Glomerular endothelial cell (primary cell): ENCODE measurements around a stretch of chr20.

DNA sequence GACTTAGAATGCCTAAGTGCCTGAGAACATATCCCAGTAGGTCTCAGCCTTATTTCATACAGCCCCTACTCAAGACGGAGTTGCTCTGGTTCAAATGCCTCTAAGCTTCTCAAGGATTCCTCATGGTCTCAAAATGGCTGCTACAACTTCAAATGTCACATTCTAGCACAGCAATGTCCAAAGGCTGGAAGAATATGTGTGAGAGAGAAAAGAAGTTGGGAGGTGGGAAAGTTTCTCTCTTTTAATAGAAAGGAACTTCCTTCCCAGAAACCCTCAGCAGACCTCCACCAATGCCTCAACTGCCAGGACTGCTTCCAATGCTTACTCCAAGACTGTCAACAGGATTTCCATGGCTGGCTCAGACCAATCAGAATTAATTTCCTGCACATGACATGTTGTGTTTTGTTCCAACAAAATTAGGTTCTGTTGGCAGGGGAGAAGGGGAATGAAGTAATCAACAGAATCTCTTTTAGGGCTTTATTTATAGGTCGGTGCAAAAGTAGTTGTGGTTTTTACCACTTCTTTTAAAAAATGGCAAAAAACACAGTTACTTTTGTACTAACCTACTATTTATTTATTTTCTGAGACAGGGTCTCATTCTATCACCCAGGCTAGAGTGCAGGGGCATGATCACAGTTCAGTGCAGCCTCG is 46.4 kb upstream of the SLC9A8 start:
- RAMPAGE, long total RNA, result no peak

- RAMPAGE, long total RNA, result no peak
Observed at GRCh38 chr20:49768138-49769033, 44.2 kb upstream of the SLC9A8 start.

DNA sequence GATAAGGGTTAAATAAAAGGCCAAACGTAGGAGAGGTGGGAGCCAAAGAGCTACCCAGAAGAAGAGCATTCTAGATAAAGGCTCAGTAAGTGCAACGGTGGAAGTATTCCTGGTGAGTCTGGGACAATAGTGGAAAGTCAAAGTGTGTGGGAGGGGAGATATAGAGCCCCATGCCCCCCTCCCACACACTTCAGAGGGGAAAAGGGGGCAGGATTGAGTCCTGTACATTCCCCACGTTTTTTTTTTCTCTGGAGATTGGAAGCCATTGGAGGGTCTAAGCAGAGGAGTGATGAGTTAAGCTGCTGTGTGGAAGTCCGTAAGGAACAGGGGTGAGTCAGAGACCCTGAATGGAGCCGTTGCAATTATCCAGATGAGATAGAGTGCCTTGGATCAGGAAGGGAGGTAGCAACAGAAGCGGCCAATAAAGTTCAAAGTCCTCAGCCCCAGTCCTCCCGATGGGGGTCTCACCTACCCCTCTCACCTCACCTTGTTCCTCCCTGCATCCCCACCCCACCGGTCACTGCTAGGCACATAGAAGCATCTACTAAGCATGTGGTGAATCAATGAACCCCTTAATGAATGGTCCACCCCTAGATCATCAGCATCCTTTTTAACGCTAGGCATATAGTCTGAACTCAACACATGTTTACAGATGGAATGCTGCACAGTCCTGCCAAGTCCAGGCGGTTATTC is 726 bp upstream of the SLC9A8 start:
- RAMPAGE, long total RNA, result no peak

DNA sequence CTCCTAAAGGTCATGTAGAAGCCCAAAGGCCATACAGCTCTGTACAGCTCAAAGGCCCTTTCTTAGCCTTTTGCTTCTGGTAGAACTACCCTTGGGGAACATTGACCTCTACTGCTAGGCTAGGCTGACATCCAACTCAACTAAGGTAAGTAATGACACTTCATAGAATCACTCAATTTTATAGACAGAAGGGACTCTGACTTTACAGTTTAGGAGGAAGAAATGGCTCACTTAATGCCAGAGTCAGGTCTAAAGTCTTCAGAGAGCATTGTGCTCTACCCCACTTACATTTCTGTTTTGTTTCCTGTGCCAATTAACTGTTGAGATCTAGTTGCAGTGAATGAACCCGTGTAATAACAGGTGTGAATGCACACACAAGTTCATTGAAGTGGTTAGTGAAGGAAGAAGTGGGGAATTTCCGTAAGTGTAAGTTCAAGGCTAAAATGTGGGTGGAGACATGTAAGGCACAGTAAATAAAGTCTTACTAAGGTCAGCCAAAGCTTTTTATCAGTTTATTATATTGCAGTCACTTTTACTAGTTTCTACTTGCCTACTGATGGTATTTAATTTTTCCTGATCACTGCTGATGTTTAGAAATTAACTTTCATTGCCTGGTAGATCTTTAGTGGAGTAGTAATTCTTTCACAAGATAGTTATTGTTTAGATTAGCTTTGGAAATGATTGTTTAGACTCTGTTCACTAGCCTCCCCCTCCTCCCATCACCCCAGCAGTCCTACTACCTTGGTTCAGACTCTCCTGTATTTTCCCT is 10.9 kb downstream of the SLC9A8 start:
- RAMPAGE, long total RNA, result no peak

- RAMPAGE, long total RNA, result no peak
Observed at GRCh38 chr20:49825388-49826109, 12.9 kb downstream of the SLC9A8 start.

- RAMPAGE, long total RNA, result no peak
Observed at GRCh38 chr20:50012494-50013139, 29.8 kb downstream of the SNAI1 start.

GRCh38 chr20:50033675-50034253 is 51.0 kb downstream of the SNAI1 start:
- RAMPAGE, long total RNA, result no peak

- RAMPAGE, long total RNA, result no peak
Observed at GRCh38 chr20:50054906-50055787, 57.8 kb downstream of the UBE2V1 start.

GRCh38 chr20:50121454-50122312 is 8.7 kb upstream of the UBE2V1 start:
- RAMPAGE, long total RNA, result no peak

DNA sequence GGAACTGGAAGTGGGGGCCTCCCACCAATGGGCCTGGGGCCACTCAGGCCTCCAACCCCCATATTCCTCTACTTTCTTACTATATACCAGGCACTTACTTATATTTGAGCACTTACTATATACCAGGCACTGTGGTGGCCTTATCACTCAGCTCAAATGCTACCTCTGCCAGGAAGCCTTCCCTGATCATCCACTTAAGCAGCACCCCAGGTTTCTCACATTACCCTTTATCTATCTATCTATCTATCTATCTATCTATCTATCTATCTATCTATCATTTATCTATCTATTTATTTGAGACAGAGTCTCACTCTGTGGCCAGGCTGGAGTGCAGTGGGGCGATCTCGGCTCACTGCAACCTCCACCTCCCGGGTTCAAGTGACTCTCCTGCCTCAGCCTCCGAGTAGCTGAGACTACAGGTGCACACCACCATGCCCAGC is 12.4 kb upstream of the UBE2V1 start:
- RAMPAGE, long total RNA, result no peak

DNA sequence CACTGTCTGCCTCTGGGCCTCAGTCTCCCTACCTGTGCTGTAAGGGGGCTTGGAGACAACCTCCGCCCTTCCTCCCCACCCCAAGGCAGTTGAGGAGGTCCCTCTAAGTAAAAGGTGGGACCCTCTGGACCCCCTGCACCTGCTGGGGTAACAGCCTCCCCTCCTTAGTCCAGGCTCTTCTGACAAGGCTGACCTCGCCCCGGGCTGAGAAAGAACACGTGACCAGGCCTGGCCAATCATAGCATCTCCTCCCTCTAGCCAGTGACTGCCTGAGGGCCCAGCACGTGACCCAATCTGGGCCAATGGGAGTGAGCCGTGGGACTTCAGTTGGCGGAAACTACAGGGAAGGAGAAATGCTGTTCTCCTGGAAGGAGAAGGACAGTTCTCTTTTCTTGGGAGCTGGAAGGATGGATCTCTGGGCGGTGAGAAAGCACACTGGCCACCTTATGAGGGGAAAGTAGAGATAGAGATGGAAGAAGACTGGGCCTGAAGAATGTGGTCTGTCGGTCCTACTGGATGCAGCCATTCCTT is 17.0 kb upstream of the UBE2V1 start:
- RAMPAGE, long total RNA, result no peak

- RAMPAGE, long total RNA, result no peak
Observed at GRCh38 chr20:50138137-50139440, 14.9 kb downstream of the PEDS1 start.

DNA sequence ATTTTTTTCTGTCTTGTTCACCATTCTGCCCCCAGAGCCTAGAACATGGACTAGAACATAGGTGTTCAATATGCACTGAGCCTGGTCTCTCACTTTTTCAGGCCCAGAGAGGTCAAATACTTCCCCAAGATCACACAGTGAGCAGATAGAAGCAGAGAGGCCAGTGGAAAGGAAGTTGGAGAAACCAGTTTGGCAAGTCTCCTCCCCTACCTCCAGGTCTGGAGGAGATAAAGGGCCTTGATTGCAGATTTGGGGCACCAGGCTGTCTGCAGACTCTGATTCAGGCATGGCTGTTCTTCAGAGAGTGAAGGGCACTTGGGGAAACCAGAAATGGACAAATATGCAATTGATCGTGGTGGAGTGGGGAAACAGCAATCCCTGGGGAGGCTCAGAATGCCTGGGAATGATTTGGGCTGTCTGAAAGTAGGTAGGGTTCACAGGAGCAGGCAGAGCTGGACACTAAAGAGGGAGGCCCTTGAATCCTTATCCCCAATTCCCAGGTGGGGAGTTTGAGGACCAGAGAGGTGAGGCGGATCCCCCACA is 2.5 kb downstream of the PEDS1 start:
- RAMPAGE, long total RNA, result no peak

- RAMPAGE, long total RNA, result no peak
Observed at GRCh38 chr20:50171970-50172919, 18.4 kb upstream of the CEBPB start.

DNA sequence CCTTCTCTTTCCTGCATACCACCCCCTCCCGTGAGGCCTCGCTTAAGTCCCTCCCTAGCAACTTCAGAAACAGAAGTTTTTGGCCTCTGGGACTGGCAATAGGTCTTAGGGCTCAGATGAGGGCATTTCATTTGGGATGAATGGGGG is 1.1 kb upstream of the CEBPB start:
- RAMPAGE, long total RNA, result no peak

DNA sequence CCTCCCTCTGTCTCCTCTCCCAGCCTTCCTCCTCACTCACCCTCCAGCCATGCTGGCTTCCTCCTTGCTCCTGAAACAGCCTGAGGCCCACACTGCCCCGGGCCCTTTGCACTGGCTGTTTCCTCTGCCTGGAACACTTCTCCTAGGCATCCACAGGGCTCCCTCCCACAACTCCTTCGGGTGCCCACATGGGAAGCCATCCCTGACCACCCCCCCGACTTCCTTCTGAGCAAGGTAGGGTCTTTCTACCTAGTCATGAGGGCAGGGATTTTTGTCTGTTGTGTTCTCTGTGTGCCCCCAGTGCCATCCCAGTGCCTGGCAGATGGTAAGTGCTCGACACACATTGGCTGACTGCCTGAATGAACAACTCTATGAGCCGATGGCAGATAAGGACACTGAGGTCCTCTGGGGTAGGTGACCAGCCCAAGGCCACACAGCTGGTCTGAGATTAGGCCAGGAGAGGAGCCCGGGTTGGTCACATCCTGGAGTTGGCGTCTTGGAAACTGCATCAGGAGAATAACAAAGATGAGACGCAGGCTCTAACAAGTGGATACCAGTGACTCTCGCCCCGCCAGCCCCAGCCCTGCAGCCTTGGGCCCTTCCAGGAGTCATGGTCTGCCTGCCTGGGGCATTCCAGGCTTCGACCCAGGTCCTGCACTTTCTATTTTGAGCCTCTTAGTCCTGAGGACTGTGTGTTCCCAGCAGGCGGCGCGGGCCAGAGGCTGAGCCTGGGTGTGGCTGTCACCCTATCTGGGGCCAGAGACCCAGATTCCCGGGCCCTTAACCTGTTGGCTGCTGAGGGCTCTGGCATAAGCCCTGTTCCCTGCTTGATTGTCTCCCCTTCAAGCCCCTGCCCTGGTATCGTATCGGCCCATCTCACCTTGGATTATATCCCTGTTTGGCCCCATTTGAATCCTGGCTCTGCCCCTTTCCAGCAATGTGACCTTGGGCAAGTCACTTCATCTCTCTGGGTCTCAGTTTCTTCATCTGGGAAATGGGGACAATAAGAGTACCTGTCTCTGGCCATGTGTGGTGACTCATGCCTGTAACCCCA is 88.1 kb downstream of the CEBPB start:
- RAMPAGE, long total RNA, result no peak

DNA sequence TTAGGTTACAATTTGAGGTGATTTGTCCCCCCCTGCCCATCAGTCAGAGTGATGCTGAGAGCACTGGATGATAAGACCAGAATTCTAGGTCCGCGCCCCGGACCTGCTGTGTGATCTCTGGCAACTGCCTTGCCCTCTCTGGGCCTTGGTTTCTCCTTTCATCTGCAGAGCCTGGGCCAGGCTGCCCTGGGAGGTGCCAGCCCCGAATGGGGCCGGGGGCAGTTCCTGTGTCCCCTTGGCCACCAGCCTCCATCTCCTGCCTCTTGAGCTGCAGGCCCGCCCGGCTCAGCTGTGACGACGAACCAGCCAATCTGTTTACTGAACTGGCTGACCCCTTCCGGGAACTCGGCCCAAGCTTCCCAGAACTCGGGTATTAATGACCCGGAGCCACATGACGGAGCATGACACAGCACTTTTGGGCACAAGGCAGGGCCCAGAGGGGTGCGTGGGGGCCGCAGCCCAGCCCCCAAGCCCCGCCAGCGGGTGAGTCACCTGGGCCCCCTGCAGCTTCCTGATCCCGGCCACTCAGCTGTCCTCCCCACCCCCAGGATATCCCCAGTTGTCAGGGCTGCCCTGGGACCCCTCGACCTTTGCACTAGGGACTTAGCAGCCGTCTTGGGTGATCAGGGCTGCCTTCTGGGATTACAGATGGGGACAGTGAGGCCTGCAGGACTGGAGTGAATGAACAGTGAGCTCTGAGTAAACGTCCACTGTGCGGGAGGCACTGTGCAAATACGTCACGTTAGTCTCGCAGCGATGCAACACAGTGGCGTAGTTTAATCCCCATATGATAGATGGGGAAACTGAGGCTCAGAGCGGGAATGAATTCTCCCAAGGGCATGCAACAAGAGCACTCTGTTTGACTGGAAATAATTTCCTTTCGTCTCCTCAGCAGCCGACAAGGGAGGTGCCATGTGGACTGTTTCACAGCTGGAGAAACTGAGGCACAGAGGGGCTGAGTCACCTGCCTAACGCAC is 102.0 kb downstream of the CEBPB start:
- RAMPAGE, long total RNA, result no peak

- RAMPAGE, long total RNA, result no peak
Observed at GRCh38 chr20:50305252-50305815, 114.7 kb downstream of the CEBPB start.

DNA sequence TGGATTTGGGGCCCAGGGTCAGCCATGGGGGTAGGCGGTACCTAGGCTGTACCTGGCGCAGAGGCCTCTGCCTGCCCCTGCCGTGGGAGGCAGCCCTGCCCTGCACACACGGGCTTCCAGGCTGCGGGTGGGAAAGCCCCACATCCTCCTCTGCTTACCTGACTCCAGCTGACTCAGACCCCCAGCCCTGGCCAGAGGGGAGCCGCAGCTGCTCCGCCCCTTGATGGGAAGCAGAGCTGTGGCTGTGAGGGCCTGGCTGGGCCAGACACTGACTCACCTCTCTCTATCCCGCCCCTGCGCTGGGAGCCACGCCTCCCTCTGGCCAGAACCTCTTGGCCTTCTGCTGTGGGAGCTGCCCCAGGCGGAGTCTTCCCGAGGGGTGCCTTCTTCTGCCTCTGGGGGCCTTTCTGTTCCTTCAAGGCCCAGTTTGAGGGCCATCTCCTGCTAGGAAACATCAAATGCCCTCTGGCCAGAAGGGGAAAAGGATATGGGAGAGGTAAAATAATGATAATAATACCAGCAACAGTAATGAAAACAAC is 130.7 kb downstream of the CEBPB start:
- RAMPAGE, long total RNA, result no peak

GRCh38 chr20:50368684-50369308 is 141.4 kb upstream of the PTPN1 start:
- RAMPAGE, long total RNA, result no peak